Choroid plexus epithelial cell (primary cell): ENCODE measurements around a stretch of chr14.

GRCh38 chr14:99522399-99523044, 41.3 kb downstream of the CCNK start:
- RRBS = no CpG with 5 or more reads among the region's 18 CpGs

DNA sequence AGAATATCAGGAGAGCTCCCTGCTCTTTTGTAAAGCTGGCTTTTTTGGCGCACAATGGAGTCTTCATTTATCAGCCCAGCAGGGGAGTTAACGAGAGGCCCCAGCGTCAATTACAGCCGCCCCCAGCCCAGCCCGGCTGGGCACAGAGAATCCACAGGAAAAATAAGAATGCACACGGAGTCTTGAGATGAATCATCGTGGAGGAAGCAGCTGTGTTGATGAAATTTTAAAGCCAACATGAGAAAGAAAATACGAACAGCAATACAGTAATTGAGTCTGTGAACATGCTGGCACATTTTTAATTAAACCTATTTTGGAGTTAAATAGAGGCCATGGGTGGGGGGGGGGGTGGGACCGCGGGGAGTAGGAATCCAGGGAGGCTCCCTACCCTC, 50.0 kb downstream of the CCNK start:
- RRBS = no CpG with 5 or more reads among the region's 10 CpGs

GRCh38 chr14:99537364-99537938, 56.2 kb downstream of the CCNK start:
- RRBS = no CpG with 5 or more reads among the region's 7 CpGs

GRCh38 chr14:99571001-99571326, 33.0 kb downstream of the CCDC85C start:
- RRBS = no CpG with 5 or more reads among the region's 4 CpGs

DNA sequence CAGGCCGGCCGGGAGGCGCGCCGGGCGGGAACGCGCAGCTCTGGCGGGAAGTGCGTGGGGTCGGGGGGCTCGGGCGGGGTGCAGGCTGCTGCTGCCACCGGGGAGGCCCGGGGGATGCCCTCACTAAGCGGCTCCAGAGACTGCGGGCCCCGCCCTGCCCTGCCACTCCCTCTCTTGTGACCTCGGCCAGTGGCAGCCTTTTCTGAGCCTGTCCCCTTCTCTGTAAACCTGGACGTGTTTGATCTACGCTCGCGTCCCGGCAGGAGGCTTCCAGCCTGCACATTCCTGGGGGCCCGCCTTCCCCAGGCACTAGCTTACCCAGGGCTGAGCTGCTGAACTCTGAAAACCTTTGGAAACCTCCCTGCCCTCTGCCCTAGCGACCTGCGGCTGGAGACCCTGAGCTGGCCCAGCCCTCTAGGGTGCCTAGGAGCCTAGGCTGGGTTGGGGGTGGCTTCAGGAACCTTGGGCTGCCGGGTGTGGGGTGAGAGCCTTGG, 46.4 kb downstream of the CYP46A1 start:
- RRBS = 3% methylated on average over 9 of the region's 28 CpGs

- RRBS = no CpG with 5 or more reads among the region's 8 CpGs
Observed at GRCh38 chr14:99949405-99949883, 115.8 kb upstream of the EVL start.

GRCh38 chr14:99980536-99980958, 84.7 kb upstream of the EVL start:
- RRBS = no CpG with 5 or more reads among the region's 3 CpGs

DNA sequence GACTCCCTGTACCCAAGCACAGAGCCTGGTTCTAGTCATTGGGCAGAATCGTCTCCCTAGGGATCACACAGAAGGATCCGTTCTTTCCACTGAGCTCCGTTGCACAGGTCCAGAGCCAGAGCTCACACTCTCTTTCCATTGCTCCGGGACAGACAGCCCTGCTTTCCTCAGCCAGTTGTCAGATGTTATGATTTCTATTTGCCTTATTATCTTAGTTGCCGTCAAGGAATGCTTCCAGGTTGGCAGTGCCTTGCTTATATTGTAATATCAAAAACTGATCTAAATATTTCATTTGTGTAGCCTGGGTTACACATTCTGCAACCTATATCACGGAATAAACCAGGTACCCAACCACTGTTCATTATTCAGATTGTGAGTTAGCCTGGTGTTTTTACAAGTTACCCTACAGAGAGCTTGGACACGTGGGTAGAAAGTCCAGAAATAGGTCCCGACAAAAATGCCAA, 17.8 kb upstream of the EVL start:
- RRBS = no CpG with 5 or more reads among the region's 8 CpGs

- RRBS = no CpG with 5 or more reads among the region's 11 CpGs
Observed at GRCh38 chr14:100070083-100070693, 5.0 kb downstream of the EVL start.

DNA sequence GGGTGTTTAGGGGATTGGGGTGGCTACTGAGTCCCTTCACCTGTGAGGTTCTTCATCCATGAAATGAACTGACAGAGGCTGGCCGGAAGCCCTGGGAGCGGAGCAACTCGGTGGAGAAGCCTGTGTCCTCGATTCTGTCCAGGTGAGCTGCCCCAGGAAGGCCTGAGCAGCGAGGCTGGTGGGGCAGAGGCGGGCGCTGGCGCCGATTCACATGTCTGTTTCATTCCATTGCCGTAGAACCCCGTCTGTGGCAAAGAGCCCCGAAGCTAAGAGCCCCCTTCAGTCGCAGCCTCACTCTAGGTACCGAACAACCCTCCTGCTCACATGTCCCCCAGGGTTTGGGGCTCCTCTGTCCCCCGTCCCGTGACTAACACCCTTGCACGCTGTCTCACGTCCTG, 21.9 kb downstream of the DEGS2 start:
- RRBS = no CpG with 5 or more reads among the region's 18 CpGs

DNA sequence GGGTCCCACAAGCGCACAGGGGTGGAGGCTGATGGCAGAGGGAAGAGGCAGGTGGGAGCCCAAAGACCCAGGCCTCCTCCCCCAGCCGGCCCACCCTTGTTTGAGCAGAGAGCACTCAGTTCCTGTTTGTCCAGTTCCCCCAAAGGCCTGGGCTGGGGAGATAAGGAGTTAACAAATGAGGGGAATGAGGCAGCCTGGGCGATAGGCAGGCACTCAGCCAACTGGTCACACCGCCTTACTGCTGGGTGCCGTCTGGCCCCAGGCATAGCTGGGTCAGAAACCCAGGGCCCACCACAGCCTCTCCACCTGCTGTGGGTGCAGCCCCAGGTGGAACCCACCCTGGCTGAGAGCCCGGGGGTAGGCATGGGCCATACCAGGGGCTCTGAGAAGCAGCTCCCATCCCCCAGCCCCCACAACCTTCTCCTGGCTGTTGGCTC, 16.8 kb downstream of the DEGS2 start:
- RRBS = 44% methylated on average over 2 of the region's 6 CpGs

DNA sequence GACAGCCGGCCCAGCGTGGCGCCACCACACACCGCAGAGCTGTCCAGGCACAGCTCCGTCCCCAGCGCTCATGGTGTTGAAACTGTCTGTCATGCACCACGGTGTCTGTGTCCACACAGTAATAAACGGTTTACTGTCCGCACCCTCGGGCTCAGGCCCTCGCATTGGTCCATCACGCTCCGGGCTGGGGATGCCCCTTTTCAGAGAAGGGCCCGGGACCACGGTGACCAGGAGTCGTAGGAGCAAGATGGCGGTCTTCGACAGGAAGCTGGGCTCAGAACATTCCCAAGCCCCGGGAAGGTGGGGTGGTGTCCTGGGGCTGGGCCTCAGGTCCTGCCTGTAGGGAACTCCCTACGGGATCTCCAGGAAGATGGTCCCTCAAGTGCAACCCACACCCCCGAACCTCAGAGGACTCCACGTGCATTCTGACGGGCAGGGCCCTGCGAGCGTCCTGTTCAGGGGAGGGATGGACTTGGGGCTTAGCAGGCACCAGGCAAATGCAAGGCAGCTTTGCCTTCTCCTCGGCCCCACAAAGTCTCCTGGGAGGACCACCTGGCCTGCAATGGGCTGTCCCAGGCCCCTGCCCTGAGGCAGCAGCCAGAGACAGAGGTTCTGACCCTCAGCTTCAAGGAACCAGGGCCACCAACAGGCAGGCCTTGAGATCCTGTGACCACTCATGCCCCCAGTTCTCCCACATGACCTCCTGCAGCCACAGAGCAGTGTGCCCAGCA, 15.2 kb downstream of the DEGS2 start:
- RRBS = 93% methylated on average over 4 of the region's 26 CpGs

- RRBS = no CpG with 5 or more reads among the region's 20 CpGs
Observed at GRCh38 chr14:100149866-100150631, 9.4 kb downstream of the DEGS2 start.

DNA sequence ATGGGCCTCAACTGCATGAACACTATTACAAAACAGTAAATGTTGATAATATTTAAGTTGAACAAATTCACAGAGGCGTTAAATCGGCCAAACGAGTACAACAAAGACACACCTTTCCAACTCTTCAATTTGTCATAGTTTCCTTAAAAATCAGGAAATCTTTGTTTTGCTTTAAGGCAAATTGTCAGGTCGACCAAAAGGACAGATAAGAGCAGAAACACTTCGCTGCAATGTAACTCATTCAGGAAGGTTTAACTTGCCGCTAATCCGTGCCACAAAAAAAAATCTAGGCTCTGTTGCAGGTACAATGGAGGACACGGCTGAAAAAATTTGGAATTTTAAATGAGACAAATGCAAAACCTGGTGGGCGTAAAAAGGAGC, 1.5 kb upstream of the YY1 start:
- RRBS = no CpG with 5 or more reads among the region's 9 CpGs

GRCh38 chr14:100281642-100282379, 24.4 kb downstream of the SLC25A29 start:
- RRBS = no CpG with 5 or more reads among the region's 13 CpGs

DNA sequence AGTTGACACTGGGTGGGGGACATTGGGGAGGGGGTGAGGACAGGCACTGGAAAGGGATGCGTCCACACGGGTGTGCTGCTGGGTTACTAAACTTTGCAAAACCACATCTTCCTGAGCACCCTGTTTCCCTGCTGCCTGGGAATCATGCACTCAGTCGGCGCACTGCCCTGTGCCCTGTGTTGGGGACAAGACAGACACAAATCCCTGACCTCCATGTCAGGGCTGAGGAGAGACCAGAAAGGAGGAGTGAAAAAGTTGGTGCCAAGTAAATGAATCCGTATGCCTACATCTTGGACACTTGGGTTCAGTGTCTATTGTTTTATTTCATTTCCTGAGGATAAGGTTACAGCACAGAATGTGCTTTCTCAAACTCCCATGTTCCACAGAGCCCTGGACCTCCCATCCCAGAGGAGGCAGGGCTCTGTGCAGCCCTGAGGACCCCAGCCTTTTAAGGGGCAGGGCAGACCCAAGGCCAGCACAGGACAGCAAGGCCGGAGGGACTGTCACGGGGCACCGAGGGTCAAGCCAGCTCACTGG, 3.0 kb upstream of the SLC25A29 start:
- RRBS = no CpG with 5 or more reads among the region's 8 CpGs

GRCh38 chr14:100317824-100318667, 5.1 kb upstream of the SLC25A47 start:
- RRBS = 4% methylated on average over 13 of the region's 40 CpGs

- RRBS = no CpG with 5 or more reads among the region's 18 CpGs
Observed at GRCh38 chr14:100332662-100333756, 9.9 kb downstream of the SLC25A47 start.

GRCh38 chr14:100341078-100341893, 18.1 kb downstream of the SLC25A47 start:
- RRBS = no CpG with 5 or more reads among the region's 11 CpGs

DNA sequence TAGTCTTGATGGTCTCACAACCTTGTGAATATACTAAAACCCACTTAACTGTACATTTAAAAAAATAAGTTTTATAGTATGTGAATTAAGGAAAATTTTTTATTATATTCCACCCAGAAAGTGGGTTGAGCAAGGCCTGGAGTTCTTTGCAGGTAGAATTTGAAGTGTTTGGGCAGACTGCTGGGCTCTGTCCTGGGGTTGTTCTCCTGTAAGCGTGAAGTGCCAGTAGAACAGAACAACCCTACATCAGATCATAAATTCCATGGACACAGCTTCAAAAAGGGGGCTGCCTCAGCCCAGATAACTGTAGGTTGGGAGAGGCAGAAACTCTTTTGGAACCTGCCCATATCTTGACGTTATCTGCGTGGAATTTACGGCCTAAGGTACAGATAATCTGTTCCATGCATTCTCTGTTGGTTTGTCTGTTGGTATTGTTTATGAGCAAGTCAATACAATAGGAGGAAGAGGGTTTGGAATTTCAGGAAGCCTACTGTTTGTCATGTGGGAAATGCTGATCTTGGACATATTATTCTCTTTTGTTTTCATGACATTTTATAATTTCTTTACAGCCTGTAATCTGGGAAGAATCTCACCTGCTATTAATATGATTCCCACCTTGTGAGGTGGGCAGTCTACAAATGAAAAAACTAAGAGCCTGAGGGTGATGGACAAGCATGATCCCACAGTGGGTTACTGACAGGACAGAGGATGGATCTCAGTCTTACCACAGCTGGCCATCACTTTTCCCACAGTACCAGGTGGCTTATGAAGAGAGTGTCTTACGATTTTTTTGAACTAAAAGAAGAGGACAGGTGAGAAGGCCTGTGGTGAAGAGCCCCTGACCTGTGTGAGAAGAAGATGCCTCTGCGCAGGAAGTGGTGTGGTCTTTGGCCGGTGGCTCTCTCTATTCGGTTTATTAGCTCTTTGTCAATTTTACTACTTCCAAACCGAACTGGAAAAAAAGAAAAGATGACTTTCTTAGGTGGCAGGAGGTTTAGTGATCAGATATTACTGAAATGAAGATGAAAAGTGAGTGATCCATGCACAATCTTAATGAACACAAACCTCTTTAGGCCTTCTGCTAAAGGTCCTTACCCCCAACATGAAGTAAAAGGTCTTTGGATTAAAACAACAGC, 15.1 kb downstream of the WARS1 start:
- RRBS = no CpG with 5 or more reads among the region's 9 CpGs